WTC11 (cell line): ENCODE data around the genes GPR84, LACRT, OR6C3 and PMEL.

DNA sequence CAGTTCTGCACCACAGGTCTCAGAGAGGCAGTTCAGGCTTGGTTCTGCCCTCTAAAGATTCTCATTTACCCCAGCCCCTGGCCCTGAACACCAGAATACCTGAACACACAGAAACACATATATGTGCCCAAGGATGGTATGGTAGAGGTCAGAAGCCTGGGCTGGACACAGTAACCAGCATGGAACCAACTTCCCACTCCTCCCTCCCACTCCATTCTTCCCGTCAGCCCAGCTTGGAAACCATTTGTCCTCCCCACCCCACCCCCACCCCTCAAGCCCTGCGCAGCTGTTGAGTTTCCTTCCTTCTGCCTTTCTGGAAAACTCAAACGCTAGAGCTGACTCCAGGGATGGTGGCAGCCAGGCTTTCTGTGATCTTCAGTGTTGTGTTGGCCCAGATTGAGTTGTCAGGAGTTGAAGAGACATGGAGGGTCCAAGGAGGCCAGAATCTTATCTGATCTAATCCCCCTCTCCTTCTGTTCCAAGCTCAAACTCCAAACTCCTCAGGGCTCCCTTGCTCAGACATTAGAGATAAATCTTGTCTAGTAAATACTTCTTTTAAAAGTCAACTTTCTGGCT is 10.2 kb upstream of the HOXC4 start:
- PRO-cap: no peak

GRCh38 chr12:54147463-54148084 is 41.2 kb downstream of the SMUG1 start:
- PRO-cap: no peak

GRCh38 chr12:54351075-54351742 is 13.1 kb downstream of the GPR84 start:
- PRO-cap: no peak

DNA sequence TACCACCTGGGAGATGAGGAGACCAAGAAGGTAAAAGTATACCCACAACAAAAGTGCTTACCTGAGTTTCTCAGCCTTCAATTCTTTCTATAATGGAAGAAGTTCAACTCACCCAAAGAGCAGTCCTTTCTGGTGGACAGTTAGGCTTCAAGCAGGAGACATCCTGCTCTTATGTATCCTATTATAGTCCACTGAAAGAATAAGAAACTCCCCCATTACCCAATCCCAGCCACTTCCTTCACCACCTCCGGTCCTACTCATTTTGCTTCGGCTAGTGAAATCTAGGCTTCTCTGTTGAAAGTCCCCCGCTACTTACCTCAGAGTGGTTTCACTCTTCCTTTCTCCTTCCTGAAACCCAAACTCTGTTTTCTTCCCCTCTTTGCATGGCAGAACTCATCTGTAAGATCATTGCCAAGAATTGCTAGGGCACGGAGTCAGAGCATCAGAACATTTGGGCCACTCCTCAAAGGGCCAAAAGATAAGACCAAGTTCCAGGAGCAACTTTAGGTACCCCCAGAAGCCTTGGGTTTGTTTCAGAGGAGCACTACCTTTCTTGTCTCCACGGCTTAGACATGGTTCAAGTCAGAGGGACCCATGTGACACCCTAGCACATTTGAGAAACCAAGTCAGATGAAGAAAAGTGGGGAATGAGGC is at the start of gene GPR84:
TSS of gene GPR84 (minus strand) at position 155 of the 654 bp plus-strand sequence.
- PRO-cap: no peak

- PRO-cap: no peak
Measured at GRCh38 chr12:54373161-54374164, 9.2 kb upstream of the GPR84 start.

DNA sequence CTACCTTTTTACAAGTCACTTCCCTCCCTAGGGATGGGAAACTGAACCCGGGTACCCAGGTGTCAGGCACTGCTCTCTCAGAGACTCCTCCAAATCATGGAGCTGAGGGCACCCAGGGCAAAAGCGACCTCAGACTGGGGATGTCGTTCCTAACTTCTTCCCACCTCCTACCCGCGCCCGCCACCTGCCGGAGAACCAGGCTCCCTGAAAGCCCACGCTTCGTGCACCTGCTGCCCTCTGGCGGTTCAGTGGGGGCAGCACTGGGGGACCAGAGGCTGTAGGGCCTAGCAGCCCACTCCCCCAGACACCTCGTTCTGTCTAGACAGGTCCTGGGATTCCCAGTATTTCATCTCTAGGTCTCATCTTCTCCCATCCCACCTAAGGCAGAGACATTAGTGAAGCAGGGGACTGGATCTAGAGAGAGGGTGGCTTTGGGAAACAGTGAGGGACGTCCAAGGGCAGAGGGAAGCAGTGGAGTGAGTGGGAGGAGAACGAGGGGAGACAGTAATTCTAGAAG is 4.9 kb downstream of the ZNF385A start:
- PRO-cap: no peak

DNA sequence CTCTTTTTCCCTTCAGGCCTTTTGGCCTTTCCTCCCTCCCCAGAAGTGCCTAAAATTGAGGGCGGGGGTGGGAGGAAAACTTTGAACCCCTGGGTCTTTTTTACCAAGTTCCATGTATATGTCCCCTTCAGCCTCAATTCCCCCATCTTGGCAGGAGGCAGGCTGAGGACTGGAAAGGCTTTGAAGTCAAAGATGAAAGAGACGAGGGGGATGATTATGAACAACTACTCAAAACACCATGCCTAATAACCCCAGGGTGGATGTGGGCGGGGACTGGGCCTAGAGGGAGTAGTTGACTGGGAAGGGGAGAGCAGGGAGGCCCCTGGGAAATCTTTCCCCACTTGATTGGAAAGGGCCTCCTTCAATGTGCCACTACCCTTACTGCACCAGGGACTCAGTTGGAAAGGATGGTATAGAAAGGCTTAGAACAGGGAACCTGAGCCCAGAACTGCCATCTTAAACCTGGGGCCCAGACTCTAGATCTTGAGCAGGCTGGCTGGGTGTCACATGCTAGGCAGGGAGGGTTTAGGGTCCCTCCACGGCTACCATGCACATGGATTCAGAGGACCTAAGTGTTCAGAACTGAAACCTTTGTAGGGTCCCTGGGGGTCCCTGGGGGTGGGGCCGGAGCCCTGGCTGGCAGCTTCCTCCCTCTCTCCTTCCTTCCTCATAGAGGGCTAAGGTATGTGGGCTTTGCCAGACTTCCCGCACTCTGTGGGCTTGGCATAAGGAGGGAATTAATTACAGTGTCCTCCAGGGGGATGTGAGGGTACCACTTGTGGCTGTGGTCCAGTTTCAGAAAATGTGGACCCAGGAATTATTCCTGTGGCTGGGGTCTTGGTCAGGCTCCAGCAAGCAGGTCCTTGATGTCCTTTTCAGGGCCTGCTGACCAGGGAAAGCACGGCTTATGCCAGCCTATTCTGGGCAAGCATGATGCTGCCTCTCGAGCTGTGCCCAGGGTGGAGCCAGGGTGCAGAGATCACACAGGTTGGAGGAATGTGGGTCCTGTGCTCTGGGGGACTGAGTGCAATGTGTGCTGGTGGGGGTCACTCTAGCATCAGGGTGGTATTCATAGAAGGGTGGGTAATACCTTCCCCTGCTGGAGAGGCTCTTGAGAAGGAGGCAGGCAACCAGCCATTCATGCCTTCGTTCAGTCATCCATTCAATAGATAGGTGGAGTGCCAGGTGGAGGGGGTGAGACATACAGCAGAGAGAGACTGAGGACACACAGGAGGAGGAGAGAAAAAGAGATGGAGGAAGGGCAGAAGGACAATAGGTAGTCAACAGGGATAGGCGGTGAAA is 4.6 kb upstream of the ZNF385A start:
- PRO-cap: no peak

DNA sequence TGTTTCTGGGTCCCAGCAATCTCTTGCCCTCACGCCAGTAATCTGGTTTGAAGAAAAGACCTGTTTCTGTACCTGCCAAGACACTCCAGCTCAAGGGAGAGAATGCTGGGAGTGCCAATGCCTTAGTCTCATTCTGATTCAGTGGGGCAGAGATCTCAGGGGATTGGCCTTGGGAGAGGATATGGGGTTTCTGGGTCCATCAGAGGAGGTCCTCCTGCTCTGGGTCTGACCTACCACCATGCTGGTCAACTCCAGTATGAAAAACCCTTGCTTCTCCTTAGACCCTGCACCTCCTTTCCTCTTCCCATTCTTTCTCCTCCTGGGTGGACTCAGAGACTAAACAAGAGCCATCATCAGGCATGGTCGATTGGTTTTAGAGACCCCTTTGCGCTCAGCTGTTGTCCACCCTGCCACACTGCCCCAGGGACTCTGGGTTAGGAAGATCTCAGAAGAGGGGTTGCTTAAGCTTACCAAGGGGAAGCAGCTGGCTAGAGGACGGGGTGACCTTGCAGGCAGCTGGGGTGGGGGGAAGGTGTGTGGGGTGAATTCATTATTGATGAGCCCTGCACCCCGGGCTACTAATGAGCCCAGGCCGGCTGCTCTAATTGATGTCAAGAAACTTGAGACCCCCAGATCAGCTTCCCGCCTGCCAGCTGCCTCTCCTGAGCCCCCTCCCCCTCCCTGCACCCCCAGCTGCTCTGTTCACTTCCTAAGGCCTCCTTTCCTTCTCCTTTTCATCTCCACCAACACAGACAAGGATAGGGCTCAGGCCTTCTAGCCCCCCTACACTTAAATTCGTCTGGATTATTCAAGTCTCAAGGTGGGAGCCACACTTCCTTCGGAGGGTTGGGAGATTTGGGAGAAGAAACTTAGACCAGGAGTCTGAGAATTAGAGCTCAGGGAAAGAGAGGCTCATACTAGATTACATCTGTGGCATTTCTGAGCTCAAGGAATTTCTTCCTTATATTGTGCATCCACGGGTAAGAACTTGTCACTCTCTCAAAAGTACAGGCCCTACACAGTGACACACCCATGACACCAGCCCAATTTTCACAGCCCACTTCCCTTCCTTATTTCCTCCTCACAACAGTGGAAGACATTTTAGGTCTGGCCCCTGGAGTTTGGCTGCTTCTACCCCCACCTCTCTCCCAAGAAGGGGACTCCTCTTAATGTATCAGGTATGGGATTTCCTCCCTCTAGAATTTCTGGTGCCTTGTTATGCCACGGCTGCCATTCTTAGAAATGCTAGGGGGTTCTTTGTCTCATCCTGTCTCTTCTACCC is 8.8 kb upstream of the ZNF385A start:
- PRO-cap: no peak

GRCh38 chr12:54405084-54405626 is 13.9 kb downstream of the ITGA5 start:
- PRO-cap: no peak

- PRO-cap: no peak
Measured at GRCh38 chr12:54411332-54412349, 7.4 kb downstream of the ITGA5 start.

DNA sequence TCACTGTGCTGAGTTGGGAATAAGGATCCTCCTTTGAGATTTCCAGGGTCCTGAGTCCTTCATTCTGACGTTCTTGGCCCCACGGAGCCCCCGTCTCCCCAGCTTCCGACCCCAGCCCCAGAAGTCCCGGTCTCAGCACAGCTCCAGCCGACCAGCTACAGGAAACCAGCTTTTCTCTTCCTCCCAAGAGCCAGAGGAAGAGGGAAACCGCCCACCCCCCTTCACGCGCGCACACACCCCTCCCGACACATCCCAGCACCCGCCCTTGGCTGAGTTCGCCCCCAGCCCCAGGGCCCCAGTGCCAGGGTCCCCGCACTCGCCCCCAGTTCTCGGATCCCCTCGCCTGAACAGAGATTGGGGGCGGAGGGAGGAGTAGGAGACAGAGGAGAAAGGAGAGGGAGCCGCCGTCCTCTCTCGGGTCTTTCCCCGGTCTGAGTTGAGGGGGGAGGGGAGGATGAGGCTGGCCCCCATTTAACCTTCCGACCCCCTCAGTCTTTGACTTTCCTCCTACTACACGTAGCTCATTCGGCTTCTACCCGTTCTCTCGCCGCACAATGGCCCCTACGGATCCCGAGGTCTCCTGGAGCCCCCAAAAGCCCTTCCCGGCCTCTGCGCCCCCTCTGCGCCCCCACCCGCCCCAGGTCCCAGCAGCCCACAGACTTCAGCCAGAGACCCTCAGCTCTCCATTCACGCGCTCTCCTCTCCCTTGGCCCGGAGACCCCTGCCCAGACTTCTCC is 908 bp downstream of the ITGA5 start:
- PRO-cap: unidirectional peak, minus-strand start at position 433 of the sequence

- PRO-cap: no peak
Measured at GRCh38 chr12:54432857-54433195, 13.8 kb upstream of the ITGA5 start.

- PRO-cap: no peak
Measured at GRCh38 chr12:54634708-54635217, at the start of gene LACRT. Gene LACRT, minus strand, starts transcription at chr12:54634895.

DNA sequence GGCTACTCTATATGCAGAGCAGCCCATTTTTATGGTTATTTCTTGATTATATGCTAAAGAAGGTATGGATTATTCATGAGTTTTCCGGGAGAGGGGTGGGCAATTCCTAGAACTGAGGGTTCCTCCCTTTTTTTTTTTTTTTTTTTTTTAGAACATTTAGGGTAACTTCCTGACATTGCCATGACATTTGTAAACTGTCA is 75.3 kb upstream of the DCD start:
- PRO-cap: no peak

DNA sequence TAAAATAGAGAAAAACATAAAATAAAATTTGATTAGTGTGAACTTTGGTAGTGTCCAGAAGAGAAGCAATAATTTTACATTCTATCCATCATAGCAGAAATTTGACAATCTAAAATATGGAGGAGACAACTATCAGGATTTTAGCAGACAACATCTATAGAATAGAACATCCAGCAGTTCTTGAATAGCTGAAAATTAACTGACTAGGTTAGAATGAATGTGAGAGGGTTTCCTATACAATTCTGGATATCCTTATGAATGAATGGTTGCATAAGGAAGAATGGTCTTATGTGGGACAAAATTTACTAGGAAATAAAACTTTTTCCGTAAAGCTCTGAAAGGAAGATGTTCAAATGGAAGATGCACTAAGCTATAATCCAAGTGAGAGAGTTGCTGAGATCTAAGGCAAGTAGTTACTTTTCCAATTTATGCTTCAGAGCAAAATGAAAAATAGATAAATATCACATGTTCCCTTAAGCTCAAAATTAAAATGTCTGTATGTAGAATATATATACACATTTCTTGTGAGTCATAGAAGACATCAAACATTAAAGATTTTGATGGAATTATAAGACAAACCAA is at the start of gene OR6C3:
TSS of gene OR6C3 (plus strand) at position 344 of the 582 bp plus-strand sequence.
- PRO-cap: no peak

- PRO-cap: no peak
Measured at GRCh38 chr12:55729975-55730836, 1.4 kb upstream of the CD63 start.

DNA sequence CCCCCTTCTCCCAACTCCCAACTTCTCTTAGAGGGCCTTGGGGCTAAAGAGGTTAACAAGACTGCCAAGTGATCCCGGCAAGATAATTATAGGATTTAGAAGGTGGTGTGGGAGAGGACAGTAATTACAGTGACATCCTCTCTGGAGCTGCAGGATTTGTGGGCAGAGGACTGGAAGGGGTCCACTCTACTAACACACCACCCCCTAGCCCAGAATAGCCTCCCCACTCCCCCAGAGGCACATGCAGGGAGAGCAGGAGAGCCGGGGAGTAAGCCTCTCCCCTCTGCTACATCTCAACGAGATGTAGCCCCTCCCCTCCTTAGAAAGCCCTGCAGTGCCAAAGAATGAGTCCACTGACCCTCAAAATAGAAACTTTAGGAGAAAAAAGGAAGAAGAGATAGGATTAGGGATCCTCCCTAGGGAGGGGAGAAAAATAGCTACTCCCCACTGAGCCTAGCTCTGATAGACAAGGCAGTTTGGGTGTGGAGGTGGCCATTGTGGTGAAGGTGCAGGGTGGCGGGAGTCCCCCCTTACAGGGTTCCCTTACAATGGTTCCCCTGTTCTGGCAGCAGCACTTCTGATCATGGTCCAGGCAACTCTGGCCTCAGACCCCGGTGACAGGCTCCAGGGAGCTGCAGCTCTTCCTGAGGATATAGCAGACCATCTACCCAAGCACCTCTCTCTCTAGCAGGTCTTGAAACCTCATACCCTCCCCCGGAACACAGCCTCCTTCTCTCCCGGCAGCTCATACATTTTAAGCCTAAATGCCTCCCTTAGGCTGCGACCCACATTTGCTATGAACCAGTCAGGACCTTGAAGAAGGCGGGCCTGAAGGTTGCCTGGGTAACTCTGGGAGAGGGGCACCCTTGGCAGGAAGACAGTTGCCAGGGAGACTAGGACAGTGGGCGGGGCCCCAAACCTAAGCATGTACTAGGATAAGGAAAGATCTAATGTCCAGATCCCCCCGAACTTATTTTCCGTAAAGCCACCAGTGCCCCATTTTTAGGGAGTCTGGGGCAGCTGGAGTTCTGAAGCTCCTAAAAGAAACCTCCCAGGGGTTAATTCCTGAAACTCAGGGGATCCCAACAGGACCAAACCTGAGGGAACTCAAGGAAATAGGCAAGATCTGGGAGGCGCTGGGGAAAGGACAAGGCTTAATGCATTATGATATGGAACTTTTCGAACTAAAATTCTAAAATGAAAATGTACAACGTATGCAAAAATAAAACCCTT is 4.8 kb upstream of the GDF11 start:
- PRO-cap: unidirectional peak, minus-strand start at position 706 of the sequence

- PRO-cap: no peak
Measured at GRCh38 chr12:55925722-55926197, 1.9 kb downstream of the PYM1 start.

- PRO-cap: bidirectional peak, plus-strand start at chr12:55966291, minus-strand start at chr12:55966039
Measured at GRCh38 chr12:55965837-55966530, at the start of gene PMEL. Gene PMEL, minus strand, starts transcription at chr12:55966042.

DNA sequence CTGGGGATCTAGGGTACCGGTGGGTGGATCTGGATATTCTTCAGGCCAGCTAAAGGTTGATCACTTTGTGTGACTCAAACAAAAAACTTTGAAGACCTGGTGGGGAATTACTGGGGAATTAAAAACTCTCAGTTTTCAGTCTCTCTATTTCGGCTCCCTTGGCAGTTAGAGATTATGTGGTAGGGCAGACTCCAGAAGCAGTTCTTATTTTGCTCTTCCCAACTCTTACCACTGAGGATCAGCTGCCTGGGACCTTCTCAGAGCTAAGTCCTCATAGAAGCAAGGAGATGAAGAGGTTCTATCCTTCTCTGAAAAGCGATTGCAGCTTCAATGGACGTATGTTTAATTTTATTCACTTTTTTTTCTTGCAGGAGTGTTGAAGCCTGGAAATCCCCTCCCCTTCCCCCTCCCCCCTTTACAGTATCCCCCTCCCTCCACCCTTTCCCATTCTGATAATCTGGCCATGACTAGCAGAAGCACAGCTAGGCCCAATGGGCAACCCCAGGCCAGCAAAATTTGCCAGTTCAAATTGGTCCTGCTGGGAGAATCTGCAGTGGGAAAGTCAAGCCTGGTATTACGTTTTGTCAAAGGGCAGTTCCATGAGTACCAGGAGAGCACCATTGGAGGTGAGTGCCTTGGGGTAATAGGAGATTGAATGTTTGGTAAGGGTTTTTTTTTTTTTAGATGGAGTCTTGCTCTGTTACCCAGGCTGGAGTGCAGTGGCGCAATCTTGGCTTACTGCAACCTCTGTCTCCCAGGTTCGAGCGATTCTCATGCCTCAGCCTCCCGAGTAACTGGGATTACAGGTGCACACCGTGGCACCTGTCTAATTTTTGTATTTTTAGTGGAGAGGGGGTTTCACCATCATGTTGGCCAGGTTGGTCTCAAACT is 10.3 kb upstream of the SUOX start:
- PRO-cap: no peak